Jejunum (tissue), 1 donor: ENCODE measurements around a stretch of chr1.

DNA sequence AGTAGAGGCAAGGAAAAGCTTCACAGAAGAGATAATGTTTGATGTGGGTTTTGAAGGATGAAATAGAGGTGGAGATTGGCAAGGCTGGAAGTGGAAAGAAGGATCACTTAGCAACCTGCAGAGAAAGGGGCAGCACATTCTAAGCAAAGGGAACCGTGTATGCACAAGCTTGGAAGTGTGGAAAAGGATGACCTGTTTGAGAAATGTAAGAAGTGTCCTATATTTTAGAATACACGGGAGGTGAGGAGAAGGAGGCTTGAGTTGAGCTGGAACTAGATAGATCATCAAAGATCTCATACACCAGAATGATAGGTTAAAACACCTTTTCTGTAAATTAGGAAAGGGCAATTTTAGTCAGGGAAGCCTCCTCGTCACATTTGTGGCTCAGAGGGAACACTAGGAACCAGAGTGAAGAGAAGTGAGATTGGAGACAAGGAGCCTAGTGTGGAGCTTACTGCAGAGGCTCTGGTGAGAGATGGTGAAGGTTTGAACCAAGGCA is 70.6 kb downstream of the OSBPL9 start:
- PRO-cap = no peak

DNA sequence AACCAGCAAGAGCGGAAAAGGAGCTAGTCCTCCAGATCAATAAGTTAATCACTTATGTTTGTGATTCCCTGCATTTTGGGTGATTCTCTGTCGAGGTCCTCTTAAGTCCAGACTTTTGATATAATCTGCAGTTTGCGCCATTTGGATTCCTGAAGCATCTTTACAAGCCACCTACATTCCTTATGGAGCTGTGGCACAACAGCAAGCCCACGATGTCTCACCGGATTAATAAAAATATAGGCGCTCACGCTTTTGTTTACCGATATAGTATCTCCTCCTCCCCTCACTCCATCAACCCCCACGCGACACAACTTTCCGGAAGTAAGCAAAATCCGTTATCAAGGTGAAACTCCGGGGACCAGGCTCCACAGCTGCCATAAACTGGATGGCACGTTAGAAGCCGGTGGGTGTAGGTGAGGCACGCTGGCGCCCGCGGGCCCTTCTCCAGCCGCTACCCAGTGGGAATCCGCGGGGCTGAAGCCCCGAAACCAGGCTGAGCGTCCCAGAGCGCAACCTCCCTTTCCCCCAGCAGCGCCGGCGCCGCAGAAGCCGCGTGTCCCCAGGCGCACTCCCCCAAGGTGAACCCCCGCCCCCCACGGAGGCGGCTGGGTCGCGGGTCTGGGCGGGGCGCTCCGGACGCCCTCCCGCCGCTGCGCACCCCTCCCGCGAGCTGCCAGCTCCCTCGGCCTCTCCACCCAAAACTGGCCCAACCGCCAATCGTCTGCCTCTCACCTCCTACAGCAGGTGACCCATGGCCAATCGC is 112.3 kb downstream of the OSBPL9 start:
- PRO-cap = bidirectional peak, plus-strand start outside the sequence, minus-strand start at position 703 of the sequence

GRCh38 chr1:51791363-51792244 is 86.9 kb downstream of the NRDC start:
- PRO-cap = no peak

DNA sequence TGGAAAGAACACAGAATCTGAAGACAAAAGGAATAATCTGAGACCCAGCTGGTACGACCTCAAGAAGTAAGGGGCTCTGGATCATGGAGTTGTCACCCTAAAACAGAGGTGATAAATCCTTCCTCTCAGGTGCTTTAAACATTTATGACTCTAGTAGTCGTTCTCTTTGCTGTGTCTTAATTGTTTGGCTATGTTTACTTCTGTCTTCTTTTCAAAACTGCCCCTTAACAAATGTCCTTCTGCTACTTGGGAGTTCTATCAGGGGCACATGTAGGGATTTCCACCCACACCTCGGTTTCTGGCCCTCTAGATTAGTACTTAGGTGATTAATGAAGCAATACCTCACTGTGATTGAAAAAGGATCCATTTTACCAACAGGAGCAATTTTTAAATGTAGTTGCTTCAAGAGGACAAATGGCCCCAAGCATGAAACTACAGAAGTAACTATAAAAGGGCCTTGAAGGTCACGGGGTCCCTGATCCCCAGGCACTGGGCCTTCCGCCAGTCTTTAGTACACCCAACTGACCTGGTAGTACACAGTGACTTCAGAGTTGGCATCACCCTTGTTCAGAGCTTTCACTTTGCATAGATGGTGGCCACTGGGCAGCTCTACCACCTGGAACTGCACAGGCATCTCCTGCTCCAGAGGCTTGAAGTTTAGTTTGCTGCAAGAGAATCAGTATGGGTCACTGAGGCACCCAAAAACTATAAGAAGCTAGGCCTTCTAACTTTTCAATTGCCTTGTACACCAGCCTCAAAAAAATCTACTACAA is 84.4 kb downstream of the NRDC start:
- PRO-cap = no peak

- PRO-cap = no peak
These were observed 83.5 kb downstream of the NRDC start for GRCh38 chr1:51794842-51795553.

DNA sequence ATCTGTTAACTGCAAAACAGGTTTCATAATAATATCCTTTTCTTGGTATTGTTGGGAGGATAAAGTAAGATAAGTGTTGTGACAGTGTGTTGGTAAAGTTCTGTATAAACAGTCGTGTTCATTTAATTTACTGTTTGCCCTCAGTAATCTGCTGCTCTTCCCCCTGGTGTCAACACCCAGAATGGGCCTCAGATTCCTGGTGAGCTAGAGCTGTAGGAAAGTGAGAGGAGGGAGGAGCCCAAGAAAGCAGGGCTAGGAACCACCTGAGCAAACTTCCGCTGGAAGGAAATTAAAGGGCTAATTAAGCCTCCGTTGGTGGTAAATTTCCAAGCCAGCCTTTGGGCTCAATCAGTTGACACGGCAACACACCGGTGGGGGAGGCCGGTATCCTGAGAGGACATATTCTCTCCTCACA is 33.0 kb downstream of the RAB3B start:
- PRO-cap = no peak

GRCh38 chr1:51969348-51969823 is 21.1 kb downstream of the RAB3B start:
- PRO-cap = no peak

DNA sequence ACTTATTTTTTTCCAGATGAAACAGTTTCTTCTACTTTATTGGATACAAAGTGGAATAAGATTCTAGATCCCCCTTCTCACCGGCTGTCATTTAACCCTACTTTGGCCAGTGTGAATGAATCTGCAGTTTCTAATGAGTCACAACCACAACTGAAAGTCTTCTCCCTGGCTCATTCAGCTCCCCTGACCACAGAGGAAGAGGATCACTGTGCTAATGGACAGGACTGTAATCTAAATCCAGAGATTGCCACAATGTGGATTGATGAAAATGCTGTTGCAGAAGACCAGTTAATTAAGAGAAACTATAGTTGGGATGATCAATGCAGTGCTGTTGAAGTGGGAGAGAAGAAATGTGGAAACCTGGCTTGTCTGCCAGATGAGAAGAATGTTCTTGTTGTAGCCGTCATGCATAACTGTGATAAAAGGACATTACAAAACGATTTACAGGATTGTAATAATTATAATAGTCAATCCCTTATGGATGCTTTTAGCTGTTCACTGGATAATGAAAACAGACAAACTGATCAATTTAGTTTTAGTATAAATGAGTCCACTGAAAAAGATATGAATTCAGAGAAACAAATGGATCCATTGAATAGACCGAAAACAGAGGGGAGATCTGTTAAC is 95.7 kb downstream of the ZFYVE9 start:
- PRO-cap = no peak

DNA sequence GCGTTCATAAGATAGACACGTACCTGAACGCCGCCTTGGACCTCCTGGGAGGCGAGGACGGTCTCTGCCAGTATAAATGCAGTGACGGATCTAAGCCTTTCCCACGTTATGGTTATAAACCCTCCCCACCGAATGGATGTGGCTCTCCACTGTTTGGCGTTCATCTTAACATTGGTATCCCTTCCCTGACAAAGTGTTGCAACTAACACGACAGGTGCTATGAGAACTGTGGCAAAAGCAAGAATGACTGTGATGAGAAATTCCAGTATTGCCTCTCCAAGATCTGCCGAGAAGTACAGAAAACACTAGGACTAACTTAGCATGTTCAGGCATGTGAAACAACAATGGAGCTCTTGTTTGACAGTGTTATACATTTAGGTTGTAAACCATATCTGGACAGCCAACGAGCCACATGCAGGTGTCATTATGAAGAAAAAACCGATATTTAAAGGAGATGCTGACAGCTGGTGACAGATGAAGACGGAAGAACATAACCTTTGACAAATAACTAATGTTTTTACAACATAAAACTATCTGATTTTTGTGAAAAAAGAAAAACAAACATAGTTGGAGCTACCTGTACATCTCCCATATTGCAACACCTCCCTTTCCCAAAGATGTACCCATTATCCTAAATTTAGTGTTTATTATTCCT is 2.9 kb upstream of the CC2D1B start:
- PRO-cap = no peak

DNA sequence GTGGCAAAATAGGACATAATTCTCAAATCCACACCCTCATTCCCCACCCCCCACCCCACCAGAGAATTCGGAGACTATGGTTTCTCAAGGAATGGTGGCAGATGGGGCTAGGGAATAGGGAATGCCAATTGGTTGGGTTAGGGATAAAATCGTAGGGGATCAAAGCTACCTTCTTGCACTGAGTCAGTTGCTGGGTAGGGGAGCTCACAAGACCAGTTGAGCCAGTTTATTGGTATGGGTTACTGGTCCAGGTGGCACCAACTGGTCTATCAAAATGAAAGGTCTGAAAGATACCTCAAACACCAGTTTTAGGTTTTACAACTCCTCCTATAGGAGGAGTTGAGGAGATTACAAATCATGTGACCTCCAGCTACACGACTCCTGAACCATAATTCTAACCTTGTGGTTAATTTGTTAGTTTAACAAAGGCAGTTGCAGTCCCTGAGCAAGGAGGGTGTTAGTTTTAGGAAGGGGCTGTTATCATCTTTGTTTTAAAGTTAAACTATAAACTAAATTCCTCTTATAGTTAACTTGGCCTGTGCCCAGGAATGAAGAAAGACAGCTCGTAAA is 2.4 kb downstream of the SHISAL2A start:
- PRO-cap = no peak

GRCh38 chr1:52914336-52914904 is 7.1 kb downstream of the ECHDC2 start:
- PRO-cap = no peak

- PRO-cap = no peak
These were observed 21.5 kb downstream of the PODN start for GRCh38 chr1:53083350-53084119.

- PRO-cap = no peak
These were observed 14.4 kb upstream of the CPT2 start for GRCh38 chr1:53182184-53182712.

DNA sequence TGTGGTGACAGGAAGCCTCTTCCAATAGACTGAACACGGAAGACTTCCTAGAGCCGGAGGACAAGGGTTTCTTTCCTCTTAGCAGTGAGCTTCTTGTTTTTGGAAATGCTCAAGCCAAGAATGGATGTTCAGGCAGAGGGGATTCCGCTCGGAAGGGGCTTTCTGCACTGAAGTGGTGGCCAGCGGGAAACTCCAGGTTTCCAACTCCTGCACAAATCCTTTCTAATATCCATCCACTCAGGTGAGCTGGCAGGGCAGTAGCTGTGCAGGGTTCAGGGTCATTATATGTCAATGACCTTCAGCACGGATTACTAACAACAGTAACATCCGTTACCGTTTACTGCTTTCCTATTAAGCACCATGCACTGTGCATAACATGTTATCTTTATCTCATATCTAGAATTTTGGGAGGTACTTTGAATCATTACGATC is 568 bp upstream of the CPT2 start:
- PRO-cap = no peak

GRCh38 chr1:53896716-53897356 is 2.8 kb downstream of the DIO1 start:
- PRO-cap = no peak

DNA sequence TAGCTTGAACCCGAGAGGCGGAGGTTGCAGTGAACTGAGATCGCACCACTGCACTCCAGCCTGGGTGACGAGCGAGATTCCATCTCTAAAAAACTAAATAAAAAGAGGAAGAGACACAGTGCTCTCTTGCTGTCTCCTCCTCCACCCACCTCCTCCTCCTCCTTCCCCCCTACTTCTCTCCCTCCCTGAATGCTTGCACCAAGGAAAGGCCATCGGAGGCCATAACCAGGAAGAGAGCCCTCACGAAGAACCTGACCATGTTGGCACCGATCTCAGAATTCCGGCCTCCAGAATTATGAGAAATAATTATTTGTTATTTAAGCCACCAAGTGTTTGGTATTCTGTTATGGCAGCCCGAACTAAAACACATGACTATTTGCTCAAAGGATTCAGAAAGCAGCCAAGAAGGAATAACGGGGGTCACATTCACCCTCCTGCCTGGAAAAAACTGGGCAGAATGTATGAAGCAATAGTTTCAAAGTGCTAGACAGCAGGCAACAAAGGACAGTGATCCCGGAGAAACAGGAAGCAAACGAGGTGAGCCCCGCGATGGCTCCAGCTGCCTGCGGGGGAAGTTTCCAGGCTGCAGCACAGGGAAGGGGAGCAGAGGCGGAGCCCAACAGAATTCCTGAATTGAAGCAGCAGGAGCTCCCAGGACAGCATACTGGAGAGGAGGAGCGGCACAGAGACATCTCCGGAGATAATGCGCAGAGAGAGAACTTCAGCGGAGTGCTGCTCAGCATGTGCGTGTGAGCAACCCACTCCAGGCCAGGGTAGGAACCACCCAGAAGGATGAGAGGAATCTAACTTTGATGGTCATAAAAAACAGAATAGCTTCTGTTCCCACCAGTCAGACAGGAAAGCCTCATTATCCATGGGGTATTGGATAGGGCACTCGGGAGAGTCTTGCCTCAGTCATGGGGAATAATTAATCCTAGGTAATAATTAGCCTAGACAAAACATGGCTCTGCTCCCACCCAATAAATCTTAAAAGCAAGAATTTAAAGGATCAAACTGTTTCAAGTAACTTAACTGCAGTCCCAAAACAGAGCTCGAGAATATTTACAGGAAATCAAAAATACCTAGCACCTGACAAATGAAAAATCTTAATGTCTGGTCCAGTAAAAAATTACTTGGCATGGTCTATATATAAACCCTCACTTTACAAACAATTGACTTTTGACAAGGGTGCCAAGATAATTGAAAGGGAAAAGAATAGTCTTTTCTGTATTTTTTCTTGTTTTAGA is 35.5 kb downstream of the LDLRAD1 start:
- PRO-cap = unidirectional peak, plus-strand start at position 527 of the sequence

DNA sequence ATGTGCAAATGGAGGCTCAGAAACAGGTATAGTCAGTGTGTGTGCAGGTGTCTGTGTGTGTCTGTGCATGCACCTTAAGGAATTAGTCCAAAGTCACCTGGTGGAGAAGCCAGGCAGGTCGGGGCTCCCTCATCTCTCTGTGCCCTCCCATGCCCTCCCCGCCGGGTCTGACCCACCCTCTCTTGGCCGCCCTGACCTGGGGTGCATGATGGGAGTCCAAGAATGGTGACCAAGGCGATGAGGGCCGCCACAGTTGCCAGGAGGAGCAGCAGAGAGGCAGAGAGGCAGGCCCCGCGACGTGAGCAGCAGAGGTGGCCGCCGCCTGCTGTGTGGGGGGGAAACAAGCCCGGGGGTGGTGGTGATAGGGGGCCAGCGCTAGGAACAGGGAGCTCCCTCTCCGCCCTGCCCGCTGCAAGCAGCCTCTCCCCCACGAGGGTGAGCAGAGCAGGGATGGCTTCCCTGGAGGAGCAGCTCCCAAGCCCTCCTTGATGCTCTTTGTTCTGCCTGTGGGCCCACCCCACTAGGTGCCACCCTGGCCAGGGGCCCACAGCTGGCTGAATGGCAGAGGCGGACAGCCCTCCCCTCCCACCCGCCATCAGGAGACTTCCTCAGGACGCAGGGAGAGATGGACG is 3.8 kb downstream of the LDLRAD1 start:
- PRO-cap = no peak

GRCh38 chr1:54218142-54218463 is 18.1 kb downstream of the MRPL37 start:
- PRO-cap = no peak

- PRO-cap = no peak
These were observed 23.8 kb downstream of the MRPL37 start for GRCh38 chr1:54223659-54224349.

DNA sequence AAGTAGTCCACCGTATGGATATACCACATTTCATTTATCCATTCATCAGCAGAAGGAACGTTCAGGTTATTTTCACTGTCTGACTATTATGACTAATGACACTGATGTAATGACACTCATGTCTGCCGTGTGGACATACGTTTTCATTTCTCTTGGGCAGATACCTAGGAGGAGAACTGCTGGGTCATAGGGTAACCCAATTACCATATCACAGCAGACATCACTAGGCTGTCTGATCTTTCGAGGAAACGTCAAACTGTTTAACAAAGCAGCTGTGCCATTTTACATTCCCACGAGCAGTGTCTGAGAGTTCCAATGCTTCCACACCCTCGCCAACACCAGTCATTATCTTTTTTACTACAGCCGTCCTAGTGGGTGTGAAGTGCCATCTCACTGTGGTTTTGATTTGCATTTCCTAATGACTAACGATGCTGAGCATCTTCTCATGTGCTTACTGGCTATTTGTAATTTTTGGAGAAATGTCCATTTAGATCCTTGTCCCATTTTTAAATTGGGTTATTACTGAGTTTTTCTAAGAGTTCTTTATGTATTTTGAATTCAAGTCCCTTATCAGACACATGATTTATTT is 31.0 kb downstream of the MRPL37 start:
- PRO-cap = no peak